ENCODE measurements around a stretch of chr11.

DNA sequence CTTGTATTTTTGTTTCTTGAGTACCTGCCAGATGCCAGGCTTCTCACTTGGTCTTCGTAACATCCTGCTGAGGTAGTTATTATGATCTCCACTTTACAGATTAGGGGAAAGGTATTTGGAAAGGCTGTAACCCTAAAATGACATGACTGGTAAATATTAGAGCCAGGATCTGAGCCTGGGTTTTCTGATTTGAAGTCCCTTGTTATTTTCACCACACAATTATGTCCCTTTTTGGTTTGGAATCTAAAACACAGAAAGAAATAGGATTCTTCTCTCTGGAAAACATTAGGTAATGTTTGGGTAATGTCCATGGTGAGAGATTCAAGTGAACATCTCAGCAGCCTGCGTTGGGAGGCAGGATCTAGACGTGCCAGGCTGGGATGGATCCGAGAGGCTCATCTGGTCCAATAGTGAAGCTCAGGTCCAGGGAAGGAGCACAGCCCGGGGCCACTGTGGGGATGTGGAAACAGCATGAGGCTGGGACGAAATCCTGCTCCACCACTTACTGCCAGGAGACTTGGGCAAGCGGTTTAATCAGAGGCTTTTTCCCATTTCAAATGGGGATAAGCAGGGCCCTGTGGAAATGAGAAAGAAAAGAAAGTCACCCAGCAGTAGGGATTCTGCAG is 109.9 kb downstream of the CSNK2A3 start:
- PRO-cap, result no peak

GRCh38 chr11:11569923-11570309 is 51.9 kb downstream of the GALNT18 start:
- PRO-cap, result no peak

GRCh38 chr11:11622681-11623226 is 949 bp upstream of the GALNT18 start:
- PRO-cap, result no peak

DNA sequence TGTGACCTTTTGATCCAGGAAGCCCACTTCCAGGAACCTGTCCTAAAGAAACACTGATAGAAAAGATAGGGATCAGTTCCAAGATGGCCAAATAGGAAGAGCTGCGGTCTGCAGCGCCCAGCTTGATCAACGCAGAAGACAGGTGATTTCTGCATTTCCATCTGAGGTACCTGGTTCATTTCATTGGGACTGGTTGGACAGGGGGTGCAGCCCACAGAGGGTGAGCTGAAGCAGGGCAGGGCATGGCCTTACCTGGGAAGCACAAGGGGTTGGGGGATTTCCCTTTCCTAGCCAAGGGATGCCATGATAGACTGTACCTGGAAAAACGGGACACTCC is 69.6 kb upstream of the GALNT18 start:
- PRO-cap, result no peak

- PRO-cap, result no peak
These were observed 30.4 kb upstream of the USP47 start for GRCh38 chr11:11811202-11811854.

- PRO-cap, result no peak
These were observed 15.8 kb downstream of the USP47 start for GRCh38 chr11:11857540-11858045.

- PRO-cap, result no peak
These were observed 45.6 kb upstream of the DKK3 start for GRCh38 chr11:12054049-12054392.

GRCh38 chr11:12136649-12137691 is 26.6 kb downstream of the MICAL2 start:
- PRO-cap, result no peak

DNA sequence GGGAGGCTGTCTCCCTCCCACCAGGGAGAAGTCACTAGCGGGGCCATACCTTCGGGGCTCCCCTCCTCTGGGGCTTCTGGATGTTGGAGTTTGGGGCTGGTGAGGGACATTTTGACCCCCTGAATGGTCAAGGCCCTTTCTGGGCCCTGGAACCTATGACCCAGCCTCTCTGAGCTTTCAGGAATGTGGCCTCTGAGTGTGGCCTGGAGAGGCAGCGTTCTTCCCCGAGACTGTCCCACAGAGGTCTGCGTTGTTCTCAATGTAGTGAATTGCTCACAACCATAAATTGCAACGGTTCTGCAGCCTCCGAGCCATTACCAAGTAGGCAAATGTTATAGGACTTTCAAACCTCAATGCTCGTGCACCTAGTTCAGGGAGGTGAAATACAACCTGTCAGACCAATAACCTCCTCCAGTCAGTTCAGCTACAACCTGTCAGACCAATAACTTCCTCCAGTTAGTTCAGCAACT is 34.0 kb downstream of the MICAL2 start:
- PRO-cap, result no peak

GRCh38 chr11:12159462-12160118 is 49.2 kb downstream of the MICAL2 start:
- PRO-cap, result no peak

GRCh38 chr11:12162039-12162535 is 51.7 kb downstream of the MICAL2 start:
- PRO-cap, result no peak

DNA sequence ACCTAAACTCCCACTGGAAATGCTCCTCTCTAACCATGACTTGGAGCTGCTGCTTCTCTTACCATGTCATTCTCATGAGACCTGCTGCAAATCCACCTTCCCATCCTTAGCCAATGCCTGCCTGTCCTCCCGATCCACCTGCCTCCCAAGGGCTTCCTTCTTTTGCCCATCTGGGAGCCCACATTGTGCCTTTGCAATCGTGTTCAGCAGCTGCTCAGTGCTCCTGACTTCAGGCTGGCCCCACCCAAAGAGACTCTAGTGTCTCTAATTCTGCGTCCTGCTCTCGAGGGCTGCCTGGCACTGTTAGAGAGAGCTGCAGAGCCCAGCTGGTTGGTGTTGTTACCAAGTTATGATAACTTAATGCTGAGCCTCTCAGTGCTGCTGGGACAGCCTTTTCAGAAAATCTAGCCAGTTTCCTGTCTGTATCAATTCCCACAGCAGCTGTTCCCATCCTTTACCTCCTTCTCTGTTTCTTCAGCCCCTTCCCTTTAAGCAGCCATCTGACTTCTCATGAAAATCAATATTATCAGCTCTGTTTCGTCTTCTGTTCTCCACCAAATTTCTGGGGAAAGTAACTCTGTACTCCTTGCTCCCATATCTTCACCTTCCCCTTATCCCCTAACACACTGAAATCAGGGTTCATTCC is 69.2 kb downstream of the MICAL2 start:
- PRO-cap, result no peak

DNA sequence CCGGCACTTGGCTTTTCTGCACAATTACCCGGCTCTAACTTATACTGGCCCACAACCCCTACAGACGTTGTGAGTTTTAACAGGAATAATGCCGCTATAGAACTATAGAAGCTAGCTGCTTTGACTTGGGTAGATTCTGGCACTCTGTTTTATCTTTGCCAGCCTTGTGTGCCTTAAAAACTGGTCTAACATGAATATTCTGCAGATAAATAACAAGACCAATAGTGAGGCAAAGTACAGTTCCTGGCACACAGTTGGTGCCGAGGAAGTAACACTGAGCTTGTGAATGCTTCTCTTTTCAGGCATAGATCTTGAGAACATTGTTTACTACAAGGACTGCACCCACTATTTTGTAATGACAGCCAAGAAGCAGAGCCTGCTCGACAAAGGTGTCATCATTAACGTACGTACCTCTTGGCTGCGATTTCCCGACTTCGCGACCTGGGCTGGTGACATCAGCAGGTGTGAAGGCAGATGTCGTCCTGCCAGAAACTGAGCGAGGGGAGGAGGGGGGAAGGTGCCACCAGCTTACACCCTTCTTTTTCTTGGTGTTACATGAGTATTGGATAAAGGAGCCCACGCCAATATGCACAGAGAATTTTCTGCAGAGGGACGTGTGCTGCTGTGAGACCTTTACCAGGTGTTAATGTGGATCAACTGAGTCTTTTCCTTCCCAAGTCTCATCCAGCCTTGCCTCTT is 105.7 kb downstream of the MICAL2 start:
- PRO-cap, result no peak

GRCh38 chr11:12249428-12250128 is 127.8 kb upstream of the PARVA start:
- PRO-cap, result no peak

GRCh38 chr11:12286980-12287371 is 90.4 kb upstream of the PARVA start:
- PRO-cap, result no peak

GRCh38 chr11:12376872-12377253 is 508 bp upstream of the PARVA start:
- PRO-cap, result no peak

DNA sequence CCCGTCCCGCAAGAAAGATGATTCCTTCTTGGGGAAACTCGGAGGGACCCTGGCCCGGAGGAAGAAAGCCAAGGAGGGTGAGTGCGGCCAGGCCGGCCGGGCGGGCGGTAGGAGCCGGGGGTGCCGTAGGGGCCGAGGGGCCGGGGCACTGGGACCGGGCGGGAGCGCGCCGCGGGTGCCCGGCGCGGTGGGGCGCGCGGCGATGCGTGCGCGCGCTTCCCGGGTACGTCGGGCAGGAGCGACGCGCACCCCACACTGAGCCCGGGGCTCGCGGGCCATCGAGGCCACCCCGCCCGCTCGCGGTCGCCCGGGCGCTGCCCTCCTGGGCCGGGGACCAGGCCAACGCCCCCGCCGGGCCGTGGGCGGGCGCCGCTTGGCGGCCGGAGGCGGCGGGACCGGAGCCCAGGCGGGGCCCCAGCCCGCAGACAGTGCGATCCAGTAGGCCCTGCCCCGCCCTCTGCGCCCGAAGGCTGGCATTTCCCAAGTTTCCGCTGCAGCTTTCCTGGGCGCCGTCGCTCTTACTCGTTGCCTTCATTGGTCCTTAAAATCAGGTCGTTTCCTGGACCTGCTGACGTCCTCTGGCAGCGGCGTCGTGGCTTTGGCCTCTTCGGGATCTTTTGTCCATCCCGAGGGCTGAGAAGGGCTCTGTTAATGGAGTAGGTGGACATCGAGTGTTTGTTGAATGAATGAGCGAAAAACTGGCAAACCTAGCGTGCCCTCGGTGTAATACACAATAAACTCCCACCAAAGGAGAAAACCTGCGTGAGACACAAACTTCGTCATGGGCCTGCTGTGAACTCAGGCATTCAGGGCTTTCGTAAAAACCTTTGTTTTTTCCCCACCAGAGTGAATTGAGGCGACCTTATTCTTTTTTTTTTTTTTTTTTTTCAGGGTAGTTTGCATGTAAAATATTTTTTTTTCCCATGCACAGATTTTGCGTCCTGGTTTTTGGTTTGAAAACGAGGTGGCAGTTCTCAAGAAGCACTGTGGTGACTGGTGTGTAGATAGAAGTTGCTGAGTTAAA is 648 bp downstream of the PARVA start:
- PRO-cap, result bidirectional peak, plus-strand start at position 255 of the sequence, minus-strand start at position 257 of the sequence

DNA sequence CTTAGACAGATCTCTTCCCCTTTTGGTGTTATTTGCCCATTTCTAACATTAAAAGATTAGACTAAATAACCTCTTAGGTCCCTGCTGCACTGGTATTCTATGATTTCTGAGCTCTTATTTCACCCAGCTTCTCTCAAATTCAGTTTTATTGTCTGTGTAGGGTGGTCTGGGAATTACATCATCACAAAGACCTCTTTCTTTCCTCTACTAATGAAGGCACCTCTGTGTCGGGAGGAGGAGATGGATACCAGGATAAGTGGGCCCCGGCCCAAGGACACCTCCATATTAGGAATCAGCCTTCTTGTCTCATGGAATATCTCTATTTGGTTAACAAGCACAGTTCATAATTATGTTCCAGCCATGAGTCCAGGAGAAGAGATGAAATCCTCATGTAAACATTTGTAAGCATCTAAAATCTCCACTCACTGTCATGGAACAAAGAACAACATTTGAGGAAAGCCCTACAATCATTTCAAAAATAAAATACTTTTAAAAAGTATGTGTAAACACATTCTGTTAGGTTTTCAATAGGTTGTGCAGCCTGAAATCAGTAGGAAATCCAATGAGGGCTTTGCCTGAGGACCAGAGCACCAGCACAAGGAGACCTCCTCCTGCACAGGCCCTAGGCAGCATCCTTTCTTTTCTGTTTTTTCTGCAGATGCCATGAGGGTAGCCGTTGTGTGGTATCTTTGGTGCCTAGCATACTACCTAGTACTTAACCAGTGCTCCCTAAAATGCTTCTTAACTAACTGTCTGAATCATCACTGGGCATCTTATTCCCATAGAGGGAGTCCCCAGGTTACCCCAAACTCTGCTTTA is 9.5 kb downstream of the PARVA start:
- PRO-cap, result no peak

GRCh38 chr11:12539324-12540239 is 134.6 kb upstream of the TEAD1 start:
- PRO-cap, result no peak

GRCh38 chr11:12769316-12770440 is 95.5 kb downstream of the TEAD1 start:
- PRO-cap, result no peak

All from mesenteric fat pad (tissue), 1 donor.